ENCODE results near the genes BABAM1, PLVAP and BST2.

DNA sequence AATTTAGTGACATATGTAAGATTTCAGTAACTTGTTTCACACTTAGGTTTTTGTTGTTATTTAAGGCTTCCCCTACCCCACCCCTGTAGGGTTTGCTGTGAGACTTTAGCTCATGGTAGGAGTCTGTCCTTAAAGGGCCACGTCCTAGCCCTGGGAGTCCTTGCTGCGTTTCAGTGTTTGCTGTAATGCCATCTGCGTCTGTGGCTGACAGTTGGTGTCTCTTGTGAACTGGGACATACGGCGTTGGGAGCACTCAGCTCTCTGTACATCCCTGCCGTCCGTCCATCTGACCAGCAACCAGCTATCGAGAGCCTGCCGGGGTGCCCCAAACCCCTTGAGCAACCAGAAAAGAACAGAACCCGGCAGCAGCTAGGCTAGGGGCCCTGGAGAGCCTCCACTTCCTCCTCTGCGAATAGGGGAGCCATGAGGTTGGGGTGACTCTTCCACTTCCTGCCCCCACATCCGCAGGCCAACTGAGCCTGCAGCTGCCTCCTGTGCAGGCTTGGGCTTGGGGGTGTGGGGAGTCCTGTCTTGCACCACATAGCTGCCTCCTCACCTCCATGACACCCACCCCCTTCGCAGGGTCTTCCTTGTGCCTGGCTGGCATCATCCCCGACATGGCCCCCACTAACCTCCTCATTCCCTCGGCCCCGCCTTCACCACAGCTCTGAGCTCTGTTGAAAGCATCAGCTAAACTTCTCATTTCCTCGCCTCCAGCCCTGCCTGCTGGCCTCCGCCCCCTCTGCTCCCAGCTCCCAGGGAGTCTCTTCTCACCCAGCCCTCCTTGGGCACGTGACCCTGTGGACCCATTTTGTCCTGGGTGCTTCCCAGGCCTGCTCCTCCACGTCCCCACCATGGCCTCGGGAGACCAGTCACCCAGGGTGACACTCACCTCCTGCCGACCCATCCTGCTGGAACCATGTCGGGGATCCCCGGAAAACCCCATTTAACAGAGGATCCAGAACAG lies 50.2 kb downstream of the MYO9B start:
- RRBS, result no CpG with 5 or more reads among the region's 24 CpGs

- RRBS, result no CpG with 5 or more reads among the region's 30 CpGs
Observed at GRCh38 chr19:17183179-17184452, 31.5 kb upstream of the USE1 start.

GRCh38 chr19:17205510-17206422 lies 9.4 kb upstream of the USE1 start:
- RRBS, result no CpG with 5 or more reads among the region's 37 CpGs

DNA sequence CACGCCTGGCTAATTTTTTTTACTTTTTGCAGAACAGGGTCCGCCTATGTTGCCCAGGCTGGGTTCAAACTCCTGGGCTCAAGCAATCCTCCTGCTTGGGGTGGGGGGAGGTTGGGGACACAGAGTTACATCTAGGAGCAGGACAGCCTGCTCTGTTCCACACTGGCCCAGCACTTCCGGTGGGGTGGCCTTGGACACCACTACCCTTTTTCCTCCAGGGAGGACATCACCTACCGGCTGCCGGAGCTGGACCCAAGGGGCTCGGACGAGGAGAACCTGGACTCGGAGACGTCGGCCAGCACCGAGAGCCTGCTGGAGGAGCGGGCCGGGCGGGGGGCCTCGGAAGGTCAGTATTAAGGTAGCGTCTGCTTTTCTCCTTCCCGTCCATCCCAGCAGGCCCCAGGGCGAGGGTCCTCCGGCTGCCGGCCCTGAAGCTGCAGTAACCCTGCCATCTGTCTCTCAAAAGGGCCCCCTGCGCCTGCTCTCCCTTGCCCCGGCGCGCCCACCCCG lies 3.7 kb upstream of the USE1 start:
- RRBS, result 93% methylated on average over 18 of the region's 25 CpGs

- RRBS, result no CpG with 5 or more reads among the region's 13 CpGs
Observed at GRCh38 chr19:17242253-17242908, 3.3 kb downstream of the NR2F6 start.

- RRBS, result no CpG with 5 or more reads among the region's 9 CpGs
Observed at GRCh38 chr19:17247139-17247617, 1.5 kb upstream of the NR2F6 start.

GRCh38 chr19:17267024-17267629 lies at the start of gene BABAM1:
TSS of gene BABAM1 (plus strand) at chr19:17267443.
- RRBS, result no CpG with 5 or more reads among the region's 22 CpGs

DNA sequence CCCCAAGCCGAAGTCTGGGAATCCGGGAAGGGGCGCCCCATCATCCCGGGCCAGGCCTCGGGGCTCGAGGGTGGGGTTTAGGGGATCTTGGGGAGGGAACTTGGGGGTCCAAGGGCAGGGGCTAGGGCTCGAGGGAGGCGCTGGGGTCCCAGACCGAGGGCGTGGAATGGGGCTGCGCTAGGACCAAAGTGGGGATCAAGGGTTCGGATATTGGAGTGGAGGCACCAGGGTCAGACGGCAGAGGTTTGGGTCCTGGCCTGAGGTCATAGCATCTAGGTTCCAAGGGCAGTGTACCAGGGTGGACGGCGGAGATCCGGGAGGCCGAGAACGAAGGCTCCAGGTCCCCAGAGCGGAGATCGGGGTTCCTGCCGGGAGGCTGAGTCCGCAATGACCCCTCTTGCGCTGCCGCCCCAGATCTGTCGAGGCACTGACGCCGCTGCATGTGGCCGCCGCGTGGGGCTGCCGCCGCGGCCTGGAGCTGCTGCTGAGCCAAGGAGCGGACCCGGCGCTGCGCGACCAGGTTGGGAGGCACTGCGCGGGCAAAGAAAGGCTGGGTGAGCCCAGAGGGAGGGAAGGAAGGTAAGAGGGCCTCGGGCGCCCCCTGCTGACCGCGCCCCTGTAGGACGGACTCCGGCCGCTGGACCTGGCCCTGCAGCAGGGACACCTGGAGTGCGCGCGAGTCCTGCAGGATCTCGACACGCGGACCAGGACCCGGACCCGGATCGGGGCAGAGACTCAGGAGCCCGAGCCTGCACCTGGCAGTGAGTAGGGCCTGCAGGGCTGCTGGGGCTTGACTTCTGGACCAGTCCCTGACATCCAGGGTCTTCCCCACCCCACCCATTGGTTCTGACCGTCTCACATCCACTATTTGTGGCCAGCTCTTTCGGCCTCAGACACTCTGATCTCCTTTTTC lies 797 bp downstream of the ANKLE1 start:
- RRBS, result 32% methylated on average over 26 of the region's 59 CpGs

- RRBS, result no CpG with 5 or more reads among the region's 13 CpGs
Observed at GRCh38 chr19:17302155-17302940, 877 bp downstream of the ABHD8 start.

- RRBS, result 2% methylated on average over 7 of the region's 18 CpGs
Observed at GRCh38 chr19:17310051-17310936, 931 bp downstream of the DDA1 start.

- RRBS, result no CpG with 5 or more reads among the region's 12 CpGs
Observed at GRCh38 chr19:17311809-17312334, 2.5 kb downstream of the DDA1 start.

DNA sequence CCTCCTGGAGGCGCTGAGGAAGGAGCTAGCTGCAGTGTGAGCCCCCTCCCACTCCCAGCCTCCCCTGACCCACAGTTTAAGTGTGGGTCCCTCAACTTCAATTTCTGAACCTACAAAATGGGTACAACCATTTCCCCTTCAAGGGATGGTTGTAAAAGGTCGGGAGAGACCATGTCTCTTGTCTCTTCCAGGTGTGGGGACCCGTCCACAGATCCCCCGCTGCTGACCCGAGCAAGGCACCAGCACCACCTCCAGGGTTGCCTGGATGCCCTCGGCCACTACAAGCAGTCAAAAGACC lies 3.9 kb downstream of the GTPBP3 start:
- RRBS, result no CpG with 5 or more reads among the region's 6 CpGs

GRCh38 chr19:17376971-17377887 lies at the start of gene PLVAP:
TSS of gene PLVAP (minus strand) at chr19:17377342.
- RRBS, result 49% methylated on average over 7 of the region's 47 CpGs

DNA sequence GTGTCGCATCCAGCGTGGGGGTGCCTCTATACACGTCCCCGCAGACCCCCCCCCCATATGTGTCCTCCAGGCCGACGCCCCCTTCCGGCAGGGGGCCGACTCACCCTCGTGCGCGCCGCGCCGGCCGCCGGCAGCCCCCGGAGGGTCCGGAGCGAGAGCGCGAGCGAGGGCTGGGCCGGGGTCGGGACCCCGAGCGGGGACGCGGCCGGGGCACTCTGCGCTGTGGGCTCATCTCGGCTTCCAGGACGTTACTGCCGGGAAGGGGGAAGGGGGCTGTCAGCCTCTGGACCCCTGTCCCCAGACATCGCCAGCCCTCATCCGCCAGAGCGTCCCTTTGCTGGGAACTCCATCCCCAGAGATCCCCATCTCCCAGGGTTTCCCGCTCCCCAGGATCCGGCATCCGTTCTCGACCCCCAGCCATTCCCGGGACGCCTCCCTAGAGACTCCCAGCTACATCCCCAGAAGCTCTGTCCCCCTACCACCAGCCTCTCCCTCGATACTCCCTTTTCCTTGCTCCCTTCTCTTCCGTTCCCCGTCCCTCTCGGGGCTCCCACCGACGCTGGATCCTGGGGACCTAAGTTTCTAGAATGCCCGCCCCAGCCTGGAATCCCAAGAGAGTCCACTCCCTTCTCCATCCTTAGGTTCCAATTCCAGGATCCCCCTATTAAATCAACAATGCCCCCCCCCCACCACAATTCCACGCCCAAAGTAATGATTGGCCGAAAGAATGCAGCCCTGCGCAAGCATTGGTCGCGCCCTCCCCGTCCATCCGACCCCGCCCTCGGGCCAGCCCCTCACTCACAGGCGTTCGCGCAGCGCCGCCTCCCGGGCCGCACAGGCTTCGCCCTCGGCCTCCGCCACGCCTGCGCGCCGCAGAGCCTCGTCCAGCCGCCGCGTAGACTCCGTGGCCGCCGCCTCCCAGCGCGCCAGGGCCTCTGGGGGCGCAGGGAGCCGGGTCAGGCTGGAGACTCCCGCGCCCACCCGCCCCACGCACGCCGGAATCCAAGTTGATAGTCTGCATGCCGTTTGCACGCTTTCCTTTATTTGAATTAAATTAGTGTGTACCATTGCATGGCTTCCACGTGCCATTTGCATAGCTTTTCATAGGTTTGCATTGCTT lies 3.2 kb downstream of the CCDC194 start:
- RRBS, result 20% methylated on average over 30 of the region's 92 CpGs

GRCh38 chr19:17404959-17406337 lies at the start of gene BST2:
TSS of gene BST2 (minus strand) at chr19:17405630.
- RRBS, result no CpG with 5 or more reads among the region's 25 CpGs

GRCh38 chr19:17412786-17412982 lies 7.2 kb upstream of the MVB12A start:
- RRBS, result no CpG with 5 or more reads among the region's 4 CpGs

- RRBS, result no CpG with 5 or more reads among the region's 19 CpGs
Observed at GRCh38 chr19:17515935-17516462, 4.5 kb downstream of the PGLS start.

DNA sequence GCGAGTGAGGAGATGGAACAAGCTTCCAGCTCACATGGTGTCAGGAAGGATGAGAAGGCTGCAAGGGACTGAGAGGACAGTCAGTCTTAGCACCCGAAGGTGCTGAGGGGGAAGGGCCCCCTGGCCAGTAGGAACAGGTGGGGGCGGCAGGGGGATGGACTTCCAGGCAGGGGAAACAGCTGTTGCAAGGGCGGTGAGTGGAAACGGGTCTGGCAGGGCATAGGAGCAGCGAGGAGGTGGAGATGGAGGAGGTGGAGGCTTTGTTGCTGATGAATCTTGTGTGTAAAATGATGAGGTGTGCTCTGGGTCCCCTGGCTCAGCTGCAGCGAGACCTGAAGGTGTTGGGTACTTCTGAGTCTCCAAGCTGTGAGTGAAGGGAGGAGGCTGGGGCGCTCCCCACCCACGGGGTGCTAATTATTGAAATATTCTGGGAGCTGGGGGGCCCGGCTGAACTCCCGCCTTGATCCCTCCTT lies 1.2 kb downstream of the MAP1S start:
- RRBS, result no CpG with 5 or more reads among the region's 11 CpGs

- RRBS, result no CpG with 5 or more reads among the region's 6 CpGs
Observed at GRCh38 chr19:17721851-17722117, 2.5 kb downstream of the MAP1S start.

GRCh38 chr19:17762339-17763235 lies 11.3 kb downstream of the FCHO1 start:
- RRBS, result no CpG with 5 or more reads among the region's 20 CpGs